Bronchial lymph node (tissue), 1 donor: ENCODE data around the gene CBR1.

GRCh38 chr21:34865448-34866123 is 183.5 kb downstream of the RUNX1 start:
- PRO-cap = no peak

GRCh38 chr21:34890554-34891665 is 158.2 kb downstream of the RUNX1 start:
- PRO-cap = no peak

GRCh38 chr21:35046099-35046664 is 2.9 kb downstream of the RUNX1 start:
- PRO-cap = unidirectional peak, plus-strand start at chr21:35046255

DNA sequence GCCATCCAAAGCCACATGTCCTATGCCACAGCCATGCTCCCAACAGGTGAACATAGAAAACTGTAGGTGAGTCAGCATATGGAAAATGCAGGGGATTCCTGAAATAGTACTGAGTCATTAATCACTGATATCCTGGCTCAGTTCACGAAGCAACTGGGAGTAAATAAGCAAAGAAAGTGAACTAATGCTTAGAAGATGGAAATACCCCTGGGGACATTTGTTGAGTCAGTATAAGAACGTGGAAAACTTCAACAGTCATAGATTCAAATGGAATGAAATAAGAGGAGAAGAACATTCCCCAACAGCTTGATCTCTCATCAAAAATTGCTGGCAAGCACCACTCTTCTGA is 148.9 kb upstream of the RUNX1 start:
- PRO-cap = no peak

DNA sequence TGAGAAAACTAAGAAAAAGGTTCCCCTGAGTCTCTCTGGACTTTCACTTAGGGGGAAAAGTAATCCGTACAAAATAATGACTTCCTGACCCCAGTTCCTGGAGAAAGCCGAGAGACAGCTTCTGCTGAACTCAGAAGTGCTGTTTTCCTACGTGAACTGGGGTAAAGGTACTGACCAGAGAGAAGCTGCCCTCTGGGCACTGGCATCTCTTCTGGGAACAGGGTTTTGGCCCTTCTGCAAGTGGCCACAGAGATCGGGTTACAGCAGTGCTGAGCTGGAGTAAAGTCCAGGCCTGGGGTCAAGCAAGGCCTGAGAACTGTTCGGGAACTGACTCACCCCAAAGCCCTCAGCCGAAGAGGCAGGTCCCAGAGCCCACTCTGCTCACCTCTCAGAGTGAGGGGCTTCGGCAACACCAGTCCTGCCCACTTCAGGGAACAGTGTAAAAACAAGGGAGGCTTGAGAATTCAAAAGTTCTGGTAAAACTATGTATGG is 177.2 kb upstream of the RUNX1 start:
- PRO-cap = no peak

GRCh38 chr21:36065524-36065869 is 4.3 kb upstream of the CBR1 start:
- PRO-cap = unidirectional peak, plus-strand start at chr21:36065802

DNA sequence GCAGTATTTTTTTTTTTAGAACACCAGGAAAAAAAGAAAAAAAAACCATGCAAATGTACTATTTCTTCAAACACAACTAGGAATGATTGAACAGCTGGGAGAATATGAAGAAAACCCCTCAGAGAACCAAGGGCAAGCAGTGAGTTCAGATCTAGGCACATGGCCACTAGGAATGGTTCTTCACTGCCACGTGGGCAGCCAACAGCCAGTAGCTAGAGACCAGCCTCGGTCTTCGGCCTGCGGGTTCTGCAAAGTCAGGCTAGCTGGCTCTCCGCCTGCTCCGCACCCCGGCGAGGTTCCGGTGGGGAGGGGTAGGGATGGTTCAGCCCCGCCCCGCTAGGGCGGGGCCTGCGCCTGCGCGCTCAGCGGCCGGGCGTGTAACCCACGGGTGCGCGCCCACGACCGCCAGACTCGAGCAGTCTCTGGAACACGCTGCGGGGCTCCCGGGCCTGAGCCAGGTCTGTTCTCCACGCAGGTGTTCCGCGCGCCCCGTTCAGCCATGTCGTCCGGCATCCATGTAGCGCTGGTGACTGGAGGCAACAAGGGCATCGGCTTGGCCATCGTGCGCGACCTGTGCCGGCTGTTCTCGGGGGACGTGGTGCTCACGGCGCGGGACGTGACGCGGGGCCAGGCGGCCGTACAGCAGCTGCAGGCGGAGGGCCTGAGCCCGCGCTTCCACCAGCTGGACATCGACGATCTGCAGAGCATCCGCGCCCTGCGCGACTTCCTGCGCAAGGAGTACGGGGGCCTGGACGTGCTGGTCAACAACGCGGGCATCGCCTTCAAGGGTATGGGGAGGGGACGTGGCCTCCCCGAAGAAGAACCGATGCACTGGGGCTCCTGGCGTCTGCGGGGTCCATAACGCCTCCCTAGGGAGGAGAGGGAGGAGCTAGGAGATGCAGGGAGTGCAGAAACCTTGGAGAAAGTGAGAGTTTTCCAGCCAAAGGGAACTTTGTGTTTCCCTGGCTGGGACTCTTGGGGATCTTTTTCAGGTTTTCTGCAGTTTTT is at the start of gene CBR1:
TSS of gene CBR1 (plus strand) at position 408 of the 1,008 bp plus-strand sequence.
- PRO-cap = bidirectional peak, plus-strand start at position 408 of the sequence, minus-strand start at position 248 of the sequence

GRCh38 chr21:36155253-36155975 is 1.2 kb upstream of the DOP1B start:
- PRO-cap = no peak

DNA sequence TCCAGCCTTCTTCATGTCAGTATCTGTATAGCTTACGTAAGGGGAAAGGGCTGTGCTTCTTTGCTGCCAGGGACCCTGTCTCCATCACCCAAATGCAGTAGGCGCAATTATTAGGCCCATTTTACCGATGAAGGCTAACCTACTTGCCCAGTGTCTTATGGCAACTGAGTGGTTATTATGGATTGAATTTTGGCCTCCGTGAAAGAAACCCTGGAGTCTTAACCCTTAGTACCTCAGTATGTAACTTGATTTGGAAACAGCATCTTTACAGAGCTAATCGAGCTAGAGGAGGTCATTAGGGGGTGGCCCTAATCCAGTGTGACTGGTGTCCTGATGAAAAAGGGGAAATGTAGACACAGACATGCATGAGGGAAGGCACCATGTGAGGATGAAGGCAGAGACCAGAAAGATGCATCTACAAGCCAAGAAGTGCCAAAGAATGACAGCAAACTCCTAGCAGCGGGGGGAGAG is 14.6 kb downstream of the DOP1B start:
- PRO-cap = no peak

DNA sequence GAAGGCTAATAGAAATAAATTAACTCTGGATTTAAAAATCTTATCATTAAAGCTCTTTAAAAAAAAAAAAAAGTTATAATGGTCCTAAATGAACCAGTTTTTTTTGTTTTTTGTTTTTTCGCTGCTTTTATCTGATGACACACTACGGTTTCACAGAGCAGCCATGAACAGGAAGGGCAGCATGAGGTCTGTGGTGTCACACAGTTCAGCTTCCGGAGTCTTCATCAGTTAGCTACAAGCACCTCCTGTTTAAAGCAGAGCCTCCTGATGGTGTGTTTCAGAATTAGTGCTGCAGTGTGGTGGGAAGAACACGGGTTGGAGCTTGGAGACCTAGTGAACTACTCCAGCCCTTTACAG is 17.2 kb downstream of the DOP1B start:
- PRO-cap = unidirectional peak, plus-strand start at position 280 of the sequence

- PRO-cap = no peak
These were observed 74.0 kb upstream of the MORC3 start for GRCh38 chr21:36245809-36246638.

DNA sequence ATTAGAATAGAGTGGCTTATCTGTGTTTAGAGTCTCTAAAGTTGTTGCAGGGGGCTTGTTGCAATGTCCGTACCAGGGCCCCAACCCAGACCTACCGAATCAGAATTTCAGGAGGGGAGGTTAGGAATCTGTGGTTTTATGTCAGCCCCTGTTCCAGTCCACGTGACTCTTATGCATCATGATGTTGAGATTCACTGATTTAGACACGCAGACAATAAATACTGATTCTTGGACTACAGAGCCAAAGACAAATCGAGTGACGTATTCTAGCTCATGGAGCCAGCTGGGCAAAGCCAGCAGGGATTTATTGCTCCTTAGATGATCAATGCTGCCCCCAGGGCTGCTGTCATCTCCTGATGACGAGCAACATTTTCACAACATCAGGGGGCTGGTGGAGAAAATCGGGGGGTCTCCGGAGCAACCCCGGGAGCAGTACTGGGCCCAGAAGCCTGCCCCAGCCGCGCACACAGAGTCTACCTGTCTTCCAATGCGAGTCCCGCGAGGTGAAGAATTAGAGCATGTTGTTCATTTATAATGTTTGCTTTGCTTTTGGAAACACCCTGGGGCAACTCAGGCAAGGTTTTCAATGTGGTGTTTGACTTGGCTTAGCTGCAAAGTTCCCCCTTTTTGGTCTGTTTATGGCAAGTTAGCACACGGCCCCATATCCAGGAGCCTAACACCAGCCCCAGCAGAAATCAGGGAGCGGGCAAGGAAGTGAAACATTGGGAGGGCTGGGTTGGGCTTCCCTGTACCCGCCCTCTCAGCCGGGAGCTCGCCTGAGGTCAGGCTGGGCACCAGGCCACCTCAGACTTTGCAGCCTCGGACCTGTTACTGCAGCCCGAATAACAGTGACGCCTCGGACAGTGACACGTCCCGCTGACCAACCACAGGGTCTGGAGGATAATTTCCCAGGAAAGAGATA is 19.8 kb upstream of the CLDN14 start:
- PRO-cap = no peak

DNA sequence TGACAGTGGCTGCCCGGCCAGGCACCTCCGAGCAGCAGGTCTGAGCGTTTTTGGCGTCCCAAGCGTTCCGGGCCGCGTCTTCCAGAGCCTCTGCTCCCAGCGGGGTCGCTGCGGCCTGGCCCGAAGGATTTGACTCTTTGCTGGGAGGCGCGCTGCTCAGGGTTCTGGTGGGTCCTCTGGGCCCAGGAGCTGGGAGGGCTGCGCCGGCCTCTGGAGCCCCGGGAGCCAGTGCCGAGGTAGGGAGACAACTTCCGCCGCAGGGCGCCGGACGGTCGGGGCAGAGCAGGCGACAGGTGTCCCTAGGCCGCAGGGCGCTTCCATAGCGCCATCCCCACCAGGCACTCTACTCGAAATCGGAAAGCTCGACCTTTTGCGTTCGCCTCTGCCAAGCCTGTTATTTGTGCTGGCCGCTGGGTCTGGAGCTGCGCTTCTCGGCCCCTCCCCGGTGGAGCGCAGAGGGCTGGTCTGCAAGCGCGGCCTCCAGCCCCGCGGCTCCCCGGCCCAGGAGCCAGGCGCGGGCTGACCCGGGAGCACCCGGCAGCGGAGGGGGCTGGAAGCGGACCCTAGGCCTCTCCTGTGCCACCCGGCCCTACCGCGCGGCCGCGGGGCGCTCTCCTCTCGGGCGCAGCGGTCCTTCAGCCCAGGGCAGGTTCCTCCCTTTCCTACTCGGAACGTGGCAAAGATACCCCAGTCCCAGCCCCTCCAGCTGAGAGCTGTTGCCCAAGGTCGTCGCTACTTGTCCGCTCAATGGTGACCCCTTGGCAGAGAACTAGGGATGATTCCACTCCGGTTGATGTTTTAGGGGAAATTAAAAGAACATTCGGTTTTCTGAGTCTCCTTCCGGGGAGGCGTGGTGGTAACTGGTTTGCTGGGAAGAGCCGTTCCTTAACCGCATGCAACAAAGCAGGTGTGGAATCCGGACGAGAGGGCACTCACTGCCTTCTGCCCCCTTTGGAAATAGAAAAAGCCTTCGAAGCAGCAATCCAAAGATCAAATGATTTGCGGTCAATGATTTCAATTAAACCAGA is 2.4 kb downstream of the SIM2 start:
- PRO-cap = no peak

DNA sequence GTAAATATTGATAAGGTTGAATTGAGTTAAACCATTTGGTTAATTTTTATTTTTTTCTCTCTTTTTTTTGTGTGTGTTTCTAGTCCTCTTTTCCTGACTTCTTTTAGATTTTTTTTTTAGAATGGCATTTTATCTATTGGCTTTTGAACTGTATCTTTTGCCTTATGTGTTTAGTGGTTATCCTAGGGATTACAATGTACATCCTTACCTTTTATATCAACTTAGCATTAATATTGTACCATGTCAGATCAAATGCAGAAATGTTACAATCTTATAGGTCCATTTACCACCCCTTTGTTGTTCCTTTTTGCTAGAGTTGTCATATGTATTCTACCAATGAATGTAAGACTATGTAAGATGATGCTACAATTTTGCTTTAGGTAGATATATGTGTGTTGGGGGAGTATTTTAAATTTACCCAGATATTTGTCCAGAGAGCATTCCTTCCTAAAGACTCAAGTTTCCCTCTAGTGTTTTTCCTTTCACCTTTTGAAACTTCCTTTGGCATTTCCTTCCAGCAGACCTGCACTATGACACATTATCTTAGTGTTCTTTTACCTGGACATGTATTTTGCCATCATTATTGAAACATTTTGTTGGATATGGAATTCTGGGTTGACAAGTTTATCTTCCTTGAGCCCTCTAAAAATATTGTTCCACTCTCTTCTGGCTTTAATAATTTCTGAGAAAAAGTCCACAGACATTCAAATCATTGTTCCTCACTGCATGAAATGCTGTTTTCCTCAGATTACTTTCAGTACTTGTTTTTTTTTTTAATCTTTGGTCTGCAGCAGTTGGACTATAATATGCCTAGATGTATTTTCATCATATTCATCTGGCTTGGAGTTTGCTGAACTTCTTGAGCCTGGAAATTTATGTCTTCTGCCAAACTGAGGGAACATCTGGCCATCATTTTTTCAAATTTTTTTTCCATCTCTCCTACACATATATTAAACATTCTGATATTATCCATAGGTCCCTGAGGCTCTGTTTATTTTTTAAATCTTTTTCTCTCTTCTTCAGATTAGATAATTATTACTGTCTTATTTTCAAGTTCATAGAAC is 88.9 kb downstream of the HLCS start:
- PRO-cap = no peak

GRCh38 chr21:37071736-37071953 is 1.2 kb downstream of the PIGP start:
- PRO-cap = bidirectional peak, plus-strand start at chr21:37072033, minus-strand start at chr21:37071872

DNA sequence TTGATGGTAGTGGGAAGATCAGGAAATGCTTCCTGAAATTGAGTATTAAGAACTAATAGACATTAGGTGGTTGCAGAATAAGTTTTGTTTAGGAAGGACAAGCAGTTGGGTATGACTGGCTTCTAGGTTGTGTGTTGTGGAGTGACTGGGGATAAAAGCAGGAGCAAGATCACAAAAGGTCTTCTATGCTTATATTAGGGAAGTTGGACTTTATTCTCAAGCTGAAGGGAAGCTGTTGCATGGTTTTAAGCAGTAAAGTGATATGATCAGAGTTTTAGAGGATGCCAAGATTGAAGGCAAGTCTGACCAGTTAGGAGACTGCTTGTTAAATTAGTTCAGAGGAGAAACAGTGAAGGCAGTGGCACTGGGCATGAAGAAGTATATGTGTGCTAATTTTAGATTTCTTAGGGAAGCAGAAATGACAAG is 10.1 kb downstream of the TTC3 start:
- PRO-cap = no peak

DNA sequence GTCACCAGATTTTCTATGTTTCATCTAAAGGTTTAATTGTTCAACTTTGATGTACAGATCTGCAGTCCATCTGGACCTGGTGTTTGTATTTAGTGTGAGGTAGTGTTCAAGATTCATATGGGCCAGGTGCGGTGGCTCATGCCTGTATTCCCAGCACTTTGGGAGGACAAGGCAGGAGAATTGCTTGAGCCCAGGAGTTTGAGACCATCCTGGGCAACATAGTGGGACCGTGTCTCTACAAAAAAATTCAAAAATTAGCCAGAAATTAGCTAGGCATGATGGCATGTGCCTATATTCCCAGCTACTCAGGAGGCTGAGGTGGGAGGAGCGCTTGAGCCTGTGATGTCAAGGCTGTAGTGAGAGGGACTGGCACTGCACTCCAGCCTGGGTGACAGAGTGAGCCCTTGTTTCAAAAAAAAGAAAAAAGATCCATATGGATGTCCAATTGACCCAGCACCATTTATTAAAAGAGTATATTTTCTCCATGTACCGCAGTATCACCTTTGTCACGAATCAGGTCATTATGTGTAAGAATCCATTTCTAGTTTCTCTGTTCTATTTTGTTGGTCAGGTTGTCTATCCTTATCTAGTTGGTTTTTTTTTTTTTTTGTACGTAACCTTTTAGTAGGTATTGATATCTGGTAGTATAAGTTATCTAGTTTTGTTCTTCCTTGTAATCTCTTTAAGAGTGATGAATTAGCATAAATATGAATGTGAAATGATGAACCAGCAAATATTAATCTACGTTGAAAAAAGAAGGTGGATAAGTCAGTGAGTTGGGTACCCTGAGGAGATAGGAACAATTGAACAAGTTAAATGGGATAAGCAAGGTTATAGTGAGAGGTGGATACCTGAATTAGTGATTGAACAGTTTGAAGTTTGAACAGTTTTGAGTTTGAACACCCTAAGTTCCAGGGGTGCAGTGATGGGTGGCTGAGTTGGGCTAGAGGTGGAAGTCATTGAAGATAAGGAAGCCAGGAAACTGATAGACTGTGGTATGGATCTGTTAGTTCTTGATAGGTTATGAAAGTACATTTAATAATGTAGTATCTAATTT is 33.8 kb downstream of the TTC3 start:
- PRO-cap = no peak

DNA sequence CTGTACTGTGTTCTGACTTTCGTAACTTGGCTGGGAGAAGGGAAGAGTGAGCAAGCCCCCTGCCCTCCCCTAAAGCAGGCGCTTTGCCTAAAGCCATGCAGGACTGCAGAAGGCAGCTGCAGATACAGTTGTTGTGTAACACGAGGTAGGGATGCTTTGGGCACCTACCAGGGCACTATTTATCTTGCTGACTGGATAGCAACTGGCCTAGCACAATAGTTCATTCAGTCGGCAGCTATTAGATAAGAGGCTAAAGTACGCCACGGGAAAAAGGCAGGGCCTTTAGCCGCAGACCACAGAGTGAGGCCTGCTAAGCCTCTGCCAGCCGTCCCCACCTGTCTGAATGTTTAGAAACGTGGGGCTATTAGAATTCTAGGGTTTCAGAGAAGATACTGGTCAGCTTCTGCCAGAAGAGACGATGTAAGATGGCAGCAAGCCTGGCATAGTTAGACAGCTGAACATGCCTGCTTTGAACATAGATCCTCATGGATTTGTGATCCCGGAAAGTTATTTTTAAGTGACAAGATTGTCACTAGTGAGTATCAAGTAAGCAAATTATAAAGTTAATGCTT is 81.0 kb downstream of the TTC3 start:
- PRO-cap = no peak

GRCh38 chr21:37159035-37159533 is 86.0 kb downstream of the TTC3 start:
- PRO-cap = no peak

- PRO-cap = no peak
These were observed 8.2 kb upstream of the DYRK1A start for GRCh38 chr21:37358336-37358847.